Hematopoietic multipotent progenitor cell (in vitro differentiated cells): ENCODE measurements around a stretch of chr2.

- CAGE, long polyA plus RNA: no peak
Measured at GRCh38 chr2:216127504-216127968, 18.4 kb downstream of the XRCC5 start.

- CAGE, long polyA plus RNA: no peak
Measured at GRCh38 chr2:216371019-216371785, 1.1 kb downstream of the MARCHF4 start.

DNA sequence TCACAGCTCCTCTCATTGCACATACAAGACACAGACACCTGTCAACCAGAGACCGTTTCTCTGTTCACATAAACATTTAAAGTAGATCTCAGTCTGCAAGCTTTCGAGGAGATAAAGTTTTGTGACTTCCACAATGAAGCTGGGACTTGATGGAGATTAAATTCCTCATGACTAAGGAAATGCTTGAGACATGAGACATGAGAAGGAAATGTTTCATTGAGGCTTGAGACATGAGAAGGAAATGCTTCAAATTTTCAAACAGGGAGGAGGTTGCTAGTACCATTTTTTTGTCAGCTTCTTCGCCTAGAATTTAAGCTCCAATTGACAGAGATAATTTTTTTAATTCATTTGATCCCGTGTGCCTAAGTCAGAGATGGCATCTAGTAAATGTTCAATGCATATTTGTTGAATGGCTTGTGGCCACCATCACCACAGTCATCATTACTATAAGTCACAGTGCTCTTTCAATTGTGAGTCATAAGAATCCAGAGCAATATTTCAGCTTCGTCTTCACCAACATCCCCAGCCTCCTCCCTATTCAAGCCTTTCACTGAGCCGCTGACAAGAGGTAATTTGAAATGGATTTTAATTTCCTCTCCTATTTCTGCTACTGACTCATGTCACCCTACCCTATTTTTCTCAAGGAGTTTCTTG is 553 bp upstream of the MARCHF4 start:
- CAGE, long polyA plus RNA: no peak

- CAGE, long polyA plus RNA: no peak
Measured at GRCh38 chr2:216503396-216504387, 5.0 kb downstream of the RPL37A start.

GRCh38 chr2:216571743-216571965 is 61.6 kb upstream of the IGFBP2 start:
- CAGE, long polyA plus RNA: no peak

DNA sequence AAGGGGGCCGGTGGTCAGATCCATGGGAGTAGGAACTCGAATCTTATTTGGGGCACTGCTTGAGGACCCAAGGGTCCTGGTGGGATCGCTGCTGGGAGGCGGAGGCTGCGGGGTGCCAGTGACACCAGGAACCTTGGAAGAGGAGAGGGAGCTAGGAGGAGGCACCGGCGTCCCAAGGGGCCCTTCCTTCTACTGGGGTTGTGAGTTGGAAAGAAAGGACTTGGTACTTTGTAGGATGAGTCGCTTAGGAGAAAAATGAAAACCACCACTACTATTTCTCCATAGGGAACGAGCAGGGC is 1.0 kb downstream of the IGFBP2 start:
- CAGE, long polyA plus RNA: no peak

DNA sequence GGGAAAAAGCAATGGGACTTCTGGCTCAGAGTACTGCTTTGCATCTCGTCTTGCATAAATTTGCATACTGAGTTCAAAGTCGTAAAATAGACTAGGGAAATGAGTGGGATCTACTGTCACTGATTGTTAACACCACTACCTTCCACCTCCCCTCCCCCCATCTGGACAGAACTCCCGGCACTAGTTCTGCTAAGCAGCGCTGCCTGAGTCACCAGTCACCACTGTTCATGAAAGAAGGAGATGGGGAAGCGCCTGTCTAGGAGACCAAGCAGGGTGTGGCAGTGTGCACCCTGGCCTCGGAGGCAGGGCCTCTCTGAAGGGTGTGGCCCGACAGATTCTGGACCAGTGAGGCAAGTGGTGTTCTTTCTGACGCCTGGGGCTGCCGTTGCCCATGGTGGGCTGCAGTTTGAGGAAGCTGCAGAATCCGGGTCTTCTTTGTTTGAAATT is 3.9 kb downstream of the IGFBP2 start:
- CAGE, long polyA plus RNA: no peak

- CAGE, long polyA plus RNA: no peak
Measured at GRCh38 chr2:216663794-216664467, 30.7 kb downstream of the IGFBP2 start.

DNA sequence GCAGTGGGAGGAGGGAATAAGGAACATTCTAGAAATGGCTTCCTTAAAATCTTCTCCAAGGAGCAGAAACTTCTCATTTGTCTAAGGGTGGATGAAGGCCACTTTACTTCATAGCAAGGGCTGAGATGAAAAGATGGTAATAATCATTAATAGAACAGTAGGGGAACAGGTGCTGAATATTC is 23.9 kb downstream of the IGFBP5 start:
- CAGE, long polyA plus RNA: no peak

DNA sequence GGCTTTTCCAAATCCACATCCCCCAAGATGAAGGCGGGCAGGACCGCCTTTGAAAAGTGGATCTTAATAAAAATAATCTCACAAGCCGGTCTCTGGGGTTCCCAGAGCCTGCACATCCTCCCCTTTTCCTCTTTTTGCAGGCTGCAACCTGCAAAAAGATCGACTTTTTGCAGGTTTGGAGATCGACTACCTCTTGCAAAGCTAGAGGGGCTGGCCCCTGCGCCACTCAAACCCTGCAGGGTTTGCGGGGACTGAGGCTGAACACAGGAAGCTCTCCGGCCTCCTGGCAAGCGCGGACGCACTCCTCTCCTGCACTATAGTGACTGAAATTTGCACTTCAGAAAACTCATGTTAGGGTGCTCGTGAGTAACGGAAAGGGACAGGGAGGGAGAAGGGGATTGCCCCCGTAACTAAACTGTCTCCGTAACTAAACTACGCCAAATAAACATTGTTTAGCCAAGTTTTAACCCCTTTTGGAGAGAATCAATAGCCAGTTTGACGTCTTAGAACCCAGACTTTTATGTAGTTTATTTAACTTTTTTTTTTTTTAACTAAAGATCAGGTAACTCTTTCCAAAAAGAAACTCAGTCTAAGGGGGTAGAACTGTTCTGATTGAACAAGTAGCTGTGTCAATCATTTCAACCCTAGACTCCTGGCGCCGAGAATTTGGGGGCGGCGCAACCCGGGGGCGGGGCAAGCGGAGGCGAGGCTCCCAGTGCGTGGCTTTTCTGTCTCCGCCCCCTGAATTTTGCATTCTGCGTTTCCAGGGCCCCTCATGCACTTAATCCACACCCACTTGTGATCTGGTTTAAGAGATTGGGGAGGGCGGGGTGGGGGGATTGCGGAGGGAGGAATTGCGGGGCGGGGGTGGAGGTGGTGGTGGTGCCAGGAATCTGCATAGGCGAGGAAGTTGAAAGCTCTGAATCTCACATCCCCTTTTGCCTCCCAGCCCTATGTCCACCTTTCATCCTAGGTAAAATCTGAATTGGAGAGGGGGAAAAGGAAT is 2.4 kb downstream of the IGFBP5 start:
- CAGE, long polyA plus RNA: no peak

DNA sequence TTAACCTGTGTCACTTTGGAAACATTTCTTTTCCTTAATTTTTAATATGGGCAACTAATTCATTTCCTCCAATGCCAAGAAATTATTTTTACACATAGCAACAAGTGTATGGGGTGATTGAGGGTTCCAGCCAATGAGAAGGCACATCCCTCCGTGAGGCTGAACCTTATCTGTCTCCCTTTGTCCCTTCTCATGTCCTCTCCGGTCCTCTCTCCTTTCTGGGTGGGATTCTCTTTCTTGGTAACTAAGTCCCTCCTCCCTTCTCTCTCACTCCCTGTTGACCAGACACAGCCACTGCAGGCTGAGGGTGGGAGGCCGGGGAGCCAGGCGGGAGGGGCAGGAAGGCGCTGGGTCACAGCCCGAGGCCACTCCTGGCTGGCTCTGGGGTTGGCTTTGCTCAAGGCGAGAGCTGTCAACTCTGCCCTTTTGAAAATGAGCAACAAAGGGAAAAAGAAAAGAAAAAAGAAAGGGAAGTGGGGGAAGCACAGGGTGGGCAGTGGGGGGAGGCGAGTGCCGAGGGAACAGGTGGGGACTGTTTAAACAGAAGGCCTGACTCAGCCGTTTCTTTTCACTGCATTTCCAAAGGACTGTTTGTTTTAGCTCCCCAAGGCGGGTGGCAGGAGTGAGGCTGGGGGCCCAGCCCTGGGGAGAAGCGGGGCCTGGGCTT is 70.4 kb upstream of the IGFBP5 start:
- CAGE, long polyA plus RNA: no peak

DNA sequence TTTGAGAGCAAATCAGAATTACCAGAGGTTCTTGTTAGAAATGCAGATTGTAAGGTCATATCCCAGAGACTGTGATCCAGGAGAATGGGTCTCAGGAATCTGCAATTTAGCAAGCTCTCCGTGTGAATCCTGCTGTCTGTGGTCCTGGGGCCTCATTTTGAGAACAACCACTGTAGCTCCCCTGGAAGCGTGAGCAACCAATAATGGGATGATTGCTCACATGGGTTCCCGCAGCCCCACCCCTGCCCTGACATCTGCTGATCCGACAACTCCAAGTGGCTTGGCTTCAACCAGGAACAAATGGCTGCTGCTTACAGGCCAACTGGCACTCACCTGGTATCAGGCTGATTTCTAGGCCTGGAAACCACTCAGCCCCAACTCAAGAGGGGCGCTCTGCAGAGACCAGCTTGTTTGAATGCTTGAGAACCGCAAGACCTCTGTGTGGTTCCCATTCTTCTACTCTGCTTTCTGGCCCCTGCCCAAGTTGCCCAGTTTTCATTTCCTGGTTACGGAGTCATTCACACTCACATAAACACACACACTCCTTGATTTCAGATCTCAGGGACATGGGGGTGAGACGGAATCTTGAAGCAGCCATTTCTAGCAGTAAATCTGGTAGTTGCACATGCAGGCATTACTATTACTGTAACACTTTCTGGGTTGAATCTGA is 52.1 kb downstream of the TNP1 start:
- CAGE, long polyA plus RNA: no peak

GRCh38 chr2:216829715-216829899 is 30.3 kb downstream of the TNP1 start:
- CAGE, long polyA plus RNA: no peak

DNA sequence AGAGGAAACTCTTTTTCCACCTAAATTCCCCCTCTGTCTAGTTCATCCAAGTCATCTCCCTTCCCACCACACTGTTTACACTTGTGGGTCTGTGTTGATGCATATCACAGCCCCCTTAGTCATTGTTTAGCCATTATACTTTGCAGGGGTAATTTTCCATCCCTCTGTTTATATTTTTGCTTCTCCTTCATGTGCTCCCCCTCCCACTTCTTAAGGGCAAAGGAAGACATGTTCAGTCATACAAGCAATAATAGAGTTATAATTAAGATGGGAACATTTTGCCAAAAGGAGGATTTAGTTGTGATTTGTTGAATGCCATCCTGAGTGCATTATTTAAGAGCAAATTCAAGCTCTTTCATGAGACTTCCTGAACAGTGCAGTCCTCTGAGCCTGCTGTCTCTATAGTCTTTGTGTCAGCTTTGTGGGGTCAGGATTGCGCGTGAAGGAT is 187.8 kb upstream of the TNP1 start:
- CAGE, long polyA plus RNA: no peak

- CAGE, long polyA plus RNA: no peak
Measured at GRCh38 chr2:217048546-217049107, 188.8 kb upstream of the TNP1 start.

DNA sequence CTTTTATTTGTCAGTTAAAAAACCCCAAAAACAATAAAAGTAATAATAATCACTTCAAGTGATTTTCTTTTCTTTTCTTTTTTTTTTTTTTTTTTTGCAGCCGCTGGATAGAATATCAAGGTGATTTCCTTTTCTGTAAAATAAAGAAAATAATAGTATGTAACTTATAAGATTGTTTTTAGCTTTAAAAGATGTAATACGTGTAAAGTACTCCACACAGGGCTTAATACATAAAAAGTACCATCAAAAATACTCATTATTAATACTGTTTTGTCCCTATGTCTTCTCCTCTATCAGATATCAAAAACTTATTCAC is 314.5 kb upstream of the TNP1 start:
- CAGE, long polyA plus RNA: no peak

DNA sequence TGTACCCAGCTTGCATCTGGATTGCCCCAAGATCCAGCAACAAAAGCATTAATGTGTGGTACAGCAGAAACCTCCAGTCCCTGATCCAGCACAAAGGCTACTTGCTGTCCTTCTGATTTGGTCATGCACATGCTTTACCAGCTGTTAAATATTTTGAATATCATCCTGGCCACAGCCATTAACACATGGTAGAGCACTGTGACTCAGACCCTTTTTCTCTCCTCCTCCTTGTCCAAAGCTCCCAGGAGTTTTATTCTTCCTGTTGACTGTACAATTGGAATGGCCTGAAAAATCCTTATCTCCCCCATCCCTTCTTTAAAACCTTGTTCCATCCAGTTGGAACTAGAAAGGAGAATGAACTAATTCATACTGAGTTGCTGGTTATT is 419.7 kb upstream of the TNP1 start:
- CAGE, long polyA plus RNA: no peak

GRCh38 chr2:217357773-217358384 is 498.0 kb upstream of the TNP1 start:
- CAGE, long polyA plus RNA: no peak

GRCh38 chr2:217361095-217361406 is 501.2 kb upstream of the TNP1 start:
- CAGE, long polyA plus RNA: no peak

DNA sequence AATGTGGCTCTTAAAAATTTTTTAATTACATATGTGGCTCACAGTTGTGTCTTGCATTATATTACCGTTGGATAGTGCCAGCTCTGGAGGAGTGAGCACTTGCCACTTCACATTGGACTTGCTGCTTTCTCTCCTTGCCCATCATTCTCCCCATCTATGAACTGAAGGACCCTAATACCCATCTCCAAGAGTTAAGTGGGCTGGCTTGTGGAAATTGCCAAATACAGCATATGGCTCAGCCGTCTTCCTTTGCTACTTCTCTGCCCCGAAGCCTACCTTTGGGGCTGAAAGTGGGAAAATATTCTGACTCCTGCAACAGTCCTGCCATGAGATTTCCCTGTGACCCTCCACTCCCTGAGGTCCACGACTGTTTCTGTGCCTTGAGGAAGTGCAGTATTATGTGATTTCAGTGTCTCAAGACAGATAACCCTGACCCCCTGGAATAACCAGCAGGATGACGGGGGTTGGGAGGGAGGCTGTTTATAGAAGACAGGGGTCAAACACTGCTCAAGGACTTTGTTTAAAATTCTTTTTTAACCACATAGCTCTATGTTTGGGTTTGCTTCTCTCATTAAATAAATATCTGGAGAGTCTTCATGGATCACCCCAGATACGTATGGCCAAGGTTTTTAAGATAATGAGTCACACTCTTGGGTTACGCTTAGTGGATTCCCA is 523.6 kb upstream of the TNP1 start:
- CAGE, long polyA plus RNA: no peak